Umbilical cord (tissue), 2 donors: ENCODE data around the genes CDKN2AIPNL, C5orf24 and CATSPER3.

DNA sequence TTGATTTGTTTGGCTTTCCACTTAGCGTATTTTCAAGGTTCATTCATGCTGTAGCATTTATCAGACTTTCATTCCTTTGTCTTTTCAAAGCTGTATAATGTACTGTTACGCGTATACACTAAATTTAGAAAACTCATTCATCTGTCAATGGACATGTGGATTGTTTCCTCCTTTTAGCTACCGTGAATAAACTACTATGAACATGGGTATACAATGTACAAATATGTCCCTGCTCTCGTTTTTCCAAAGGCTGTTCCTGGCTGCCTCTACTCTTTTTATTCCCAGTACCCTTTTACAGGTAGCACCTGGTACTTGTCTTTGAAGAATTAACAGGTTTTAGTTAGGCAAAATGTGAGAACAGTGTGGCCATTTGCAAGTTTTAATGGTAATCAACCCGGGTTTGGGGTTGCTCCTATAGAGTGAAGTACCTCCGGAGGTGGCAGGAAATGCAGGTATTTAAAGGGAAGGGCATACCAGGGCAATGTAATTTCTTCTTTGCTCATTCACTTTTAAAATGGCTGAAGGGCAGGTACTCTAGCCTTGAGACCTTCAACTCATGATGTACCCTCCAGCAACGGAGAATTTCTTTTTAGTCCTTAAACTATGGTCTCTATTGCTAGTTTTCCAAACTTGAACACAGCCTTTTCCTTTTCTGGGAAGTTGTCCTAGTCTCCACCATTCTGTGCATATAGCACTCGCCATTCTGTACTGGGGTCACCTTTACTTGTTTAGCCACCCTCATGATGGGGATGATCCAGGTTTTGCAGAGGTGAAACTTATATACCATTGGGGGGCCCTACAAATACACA, 1.4 kb upstream of the HSPA4 start:
- RAMPAGE, long total RNA: no peak

- RAMPAGE, long total RNA: no peak
These were observed 72.4 kb downstream of the HSPA4 start for GRCh38 chr5:133124182-133124639.

- RAMPAGE, long total RNA: no peak
These were observed 192.4 kb downstream of the HSPA4 start for GRCh38 chr5:133244036-133244856.

GRCh38 chr5:133483591-133484321, 128.6 kb downstream of the FSTL4 start:
- RAMPAGE, long total RNA: no peak

- RAMPAGE, long total RNA: no peak
These were observed 765 bp downstream of the C5orf15 start for GRCh38 chr5:133967451-133968268.

GRCh38 chr5:134005187-134006129, 683 bp upstream of the VDAC1 start:
- RAMPAGE, long total RNA: no peak

DNA sequence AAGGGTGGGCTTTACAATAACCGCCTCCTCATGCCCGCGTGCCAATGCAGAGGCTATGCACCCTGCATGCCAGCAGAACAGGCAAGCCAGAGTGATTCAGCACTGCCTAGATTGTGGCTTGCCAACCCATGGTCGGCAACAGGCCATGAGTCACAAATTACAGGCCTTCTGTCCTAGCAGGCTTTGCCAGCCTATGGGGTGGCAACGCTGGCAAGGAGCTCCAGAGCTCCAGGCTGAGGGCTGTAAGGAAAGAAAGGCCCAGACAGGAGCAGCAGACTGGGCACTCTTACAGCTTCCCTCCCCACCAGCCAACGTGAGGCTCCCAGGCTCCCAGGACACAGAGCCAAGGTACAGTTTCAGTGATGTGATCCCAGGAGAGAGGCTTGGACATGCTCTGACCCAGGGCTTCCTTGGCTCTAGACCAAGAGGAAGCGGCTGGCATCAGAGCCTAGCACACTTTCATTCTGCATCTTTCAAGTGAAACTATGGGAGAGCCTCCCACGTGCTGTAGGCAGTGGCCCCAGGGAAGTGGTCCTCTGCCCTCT, 54.2 kb upstream of the VDAC1 start:
- RAMPAGE, long total RNA: no peak

GRCh38 chr5:134122063-134123164, 7.9 kb downstream of the TCF7 start:
- RAMPAGE, long total RNA: no peak

DNA sequence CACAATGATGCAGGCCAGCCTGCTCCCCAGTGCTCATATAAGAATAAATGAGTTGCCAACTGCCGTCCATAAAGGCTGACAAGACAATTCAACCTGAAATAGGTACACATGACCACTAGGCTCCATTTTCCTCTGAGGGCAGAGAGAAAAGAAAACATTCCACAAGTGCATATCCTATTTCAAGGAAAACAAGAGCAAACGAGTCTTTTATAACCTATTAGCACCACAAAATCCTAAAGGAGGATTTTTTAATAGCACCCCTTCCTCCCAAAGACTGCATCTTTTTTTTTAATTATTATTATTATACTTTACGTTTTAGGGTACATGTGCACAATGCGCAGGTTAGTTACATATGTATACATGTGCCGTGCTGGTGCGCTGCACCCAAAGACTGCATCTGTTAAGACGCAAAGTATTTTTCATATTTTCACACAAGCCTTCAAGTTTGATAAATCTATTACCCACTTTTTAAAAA, 28.3 kb downstream of the SKP1 start:
- RAMPAGE, long total RNA: no peak

- RAMPAGE, long total RNA: no peak
These were observed 24.8 kb downstream of the SKP1 start for GRCh38 chr5:134151488-134152740.

DNA sequence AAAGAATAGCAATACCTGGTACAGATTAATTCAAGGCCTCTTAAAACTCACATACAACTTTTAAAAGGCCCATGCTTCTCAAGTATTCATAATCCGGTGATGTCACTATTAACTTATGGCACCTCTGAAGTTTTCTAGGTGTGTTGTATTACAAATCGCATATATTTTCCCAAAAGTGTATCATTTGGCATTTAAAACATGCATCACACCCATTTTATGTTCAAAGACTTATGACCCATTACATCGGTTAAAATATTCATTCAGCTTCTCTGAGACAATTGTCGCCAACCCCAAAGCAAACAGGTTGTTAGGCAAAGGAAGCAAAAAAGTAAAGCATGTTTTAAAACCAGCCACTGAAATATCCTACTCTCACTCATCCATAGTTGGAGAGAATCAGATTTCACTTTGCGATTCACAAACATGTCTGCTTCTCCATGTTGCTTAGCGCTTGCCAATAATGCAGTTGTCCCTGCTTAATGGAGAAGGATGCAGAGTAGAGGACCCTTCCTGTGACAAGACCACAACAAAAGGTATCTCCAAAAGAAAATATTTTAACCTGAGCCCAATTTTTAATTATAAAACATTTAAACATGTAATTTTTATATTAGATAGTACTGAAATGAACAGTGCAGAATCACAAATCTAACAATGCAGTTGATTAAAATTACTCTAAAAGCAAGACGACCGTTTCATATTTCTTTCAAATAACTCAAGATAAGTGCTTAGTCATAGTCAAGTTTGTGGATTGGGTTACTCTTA, 1.7 kb downstream of the SKP1 start:
- RAMPAGE, long total RNA: no peak

GRCh38 chr5:134299452-134299969, 67.5 kb downstream of the CDKL3 start:
- RAMPAGE, long total RNA: no peak

DNA sequence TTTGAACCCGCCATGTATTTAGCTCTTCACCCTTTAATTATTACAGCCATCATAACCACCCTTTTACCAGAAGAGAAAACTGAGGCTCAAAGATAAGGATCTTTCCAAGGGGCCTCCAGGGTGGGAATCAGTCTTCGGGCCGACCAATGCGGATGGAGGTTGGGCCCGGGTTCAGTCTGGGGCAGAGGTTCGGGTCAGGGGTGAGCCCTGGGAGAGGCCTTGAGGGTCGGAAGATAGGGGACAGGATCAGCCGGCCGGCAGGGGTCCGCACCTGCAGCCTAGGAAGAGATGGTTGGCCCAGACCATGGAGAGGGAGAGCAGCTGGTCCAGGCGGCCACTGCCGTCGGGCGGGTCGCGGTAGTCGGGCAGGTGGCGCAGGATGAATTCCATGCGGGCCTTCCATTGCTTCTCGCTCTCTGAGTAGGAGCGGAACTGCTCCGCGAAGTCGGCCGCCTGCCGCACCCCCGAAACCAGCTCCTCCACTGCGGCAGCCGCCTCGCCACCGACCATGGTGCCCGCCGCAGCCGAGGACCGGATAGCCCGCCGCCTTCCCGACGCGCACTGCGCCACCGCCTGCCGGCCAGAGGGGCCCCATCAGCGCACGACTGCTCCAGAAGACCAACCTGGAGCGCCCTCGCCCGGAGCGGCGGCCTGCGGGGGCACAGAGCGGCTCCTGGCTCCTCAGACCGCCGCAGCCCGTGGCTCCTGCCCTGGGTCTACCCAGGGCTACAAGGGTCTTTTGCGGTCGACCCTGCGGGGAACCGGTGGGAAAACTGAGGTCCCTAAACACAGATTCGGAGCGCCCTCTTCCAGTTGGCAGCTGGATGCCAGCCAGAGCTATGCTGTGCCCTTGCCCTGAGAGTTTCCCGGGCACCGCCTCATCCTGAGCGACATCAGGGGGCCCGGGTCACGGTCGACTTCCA, at the start of gene CDKN2AIPNL:
TSS of gene CDKN2AIPNL (minus strand) at position 537 of the 923 bp plus-strand sequence.
- RAMPAGE, long total RNA: start-site peak on the minus strand centred at position 542 of the sequence, 44 bp wide, 91 and 32 reads in 2 replicates

DNA sequence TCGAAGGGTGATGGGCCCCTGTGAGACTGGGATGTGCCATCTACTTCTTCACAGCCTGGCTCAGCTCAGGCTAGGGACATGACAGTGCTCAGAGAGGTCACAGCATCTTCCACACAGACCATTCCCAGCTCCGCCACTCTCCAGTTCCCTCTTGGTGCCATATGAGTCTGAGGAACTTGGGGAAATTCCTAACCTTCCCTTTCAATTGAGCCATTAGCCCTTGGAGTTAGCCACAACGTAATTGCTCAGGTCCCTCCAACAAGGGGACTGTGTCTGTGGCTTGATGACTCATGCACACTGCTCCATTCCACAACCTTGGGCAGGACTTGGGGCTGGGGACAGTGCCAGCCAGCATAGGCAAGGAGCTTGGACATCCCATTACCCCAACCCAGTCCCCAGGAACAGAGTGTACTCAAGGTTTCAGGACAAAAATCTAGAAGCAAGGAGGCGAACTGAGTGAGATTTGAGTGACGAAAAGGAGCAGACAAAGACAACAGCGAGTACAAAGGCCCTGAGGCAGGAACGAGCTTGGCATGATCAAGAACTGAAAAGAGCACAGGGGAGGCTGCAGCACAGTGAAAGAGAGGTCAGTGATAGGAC, 16.2 kb upstream of the JADE2 start:
- RAMPAGE, long total RNA: no peak

- RAMPAGE, long total RNA: no peak
These were observed at the start of gene C5orf24 for GRCh38 chr5:134845531-134846600. C5orf24 (plus strand) TSS chr5:134845968.

DNA sequence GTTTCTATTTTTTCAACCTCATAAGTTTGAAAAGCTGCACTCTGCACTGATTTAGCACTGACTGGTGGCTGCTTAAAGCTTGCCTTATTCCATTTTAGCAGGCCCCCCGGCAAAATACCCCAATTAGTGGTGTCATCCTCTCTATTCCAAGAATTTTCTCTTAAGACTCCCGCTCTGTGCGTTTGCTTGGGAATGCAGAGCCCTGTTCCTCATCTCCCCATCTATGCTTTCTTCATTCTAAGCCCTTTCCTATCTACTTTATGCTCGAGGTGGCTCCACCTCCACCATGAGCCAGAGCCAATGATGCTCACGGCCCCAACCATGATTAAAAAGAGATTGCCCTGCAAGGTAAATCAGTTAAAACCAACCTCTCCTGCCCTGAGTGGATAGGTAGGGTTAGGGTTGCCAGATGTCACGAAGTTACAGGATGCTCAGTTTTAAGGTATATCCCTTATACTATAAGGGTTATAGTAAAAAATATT, 715 bp upstream of the TXNDC15 start:
- RAMPAGE, long total RNA: no peak

DNA sequence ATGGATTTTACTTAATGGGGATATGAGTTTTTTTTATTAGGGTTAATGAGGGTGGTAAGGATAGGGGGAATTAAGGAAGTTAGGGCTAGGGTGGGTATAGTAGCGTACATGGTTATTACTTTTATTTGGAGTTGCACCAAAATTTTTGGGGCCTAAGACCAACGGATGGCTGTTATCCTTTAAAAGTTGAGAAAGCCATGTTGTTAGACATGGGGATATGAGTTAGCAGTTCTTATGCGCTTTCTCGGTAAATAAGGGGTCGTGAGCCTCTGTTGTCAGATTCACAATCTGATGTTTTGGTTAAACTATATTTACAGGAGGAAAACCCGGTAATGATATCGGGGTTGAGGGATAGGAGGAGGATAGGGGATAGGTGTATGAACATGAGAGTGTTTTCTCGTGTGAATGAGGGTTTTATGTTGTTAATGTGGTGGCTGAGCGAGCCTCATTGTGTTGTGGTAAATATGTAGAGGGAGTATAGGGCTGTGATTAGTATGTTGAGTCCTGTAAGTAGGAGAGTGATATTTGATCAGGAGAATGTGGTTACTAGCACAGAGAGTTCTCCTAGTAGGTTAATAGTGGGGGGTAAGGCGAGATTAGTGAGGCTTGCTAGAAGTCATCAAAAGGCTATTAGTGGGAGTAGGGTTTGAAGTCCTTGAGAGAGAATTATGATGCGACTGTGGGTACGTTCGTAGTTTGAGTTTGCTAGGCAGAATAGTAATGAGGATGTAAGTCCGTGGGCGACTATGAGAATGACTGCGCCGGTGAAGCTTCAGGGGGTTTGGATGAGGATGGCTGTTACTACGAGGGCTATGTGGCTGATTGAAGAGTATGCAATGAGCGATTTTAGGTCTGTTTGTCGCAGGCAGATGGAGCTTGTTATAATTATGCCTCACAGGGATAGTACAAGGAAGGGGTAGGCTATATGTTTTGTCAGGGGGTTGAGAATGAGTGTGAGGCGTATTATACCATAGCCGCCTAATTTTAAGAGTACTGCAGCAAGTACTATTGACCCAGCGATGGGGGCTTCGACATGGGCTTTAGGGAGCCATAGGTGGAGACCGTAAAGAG, 21.7 kb downstream of the PCBD2 start:
- RAMPAGE, long total RNA: no peak

- RAMPAGE, long total RNA: no peak
These were observed 23.3 kb downstream of the PCBD2 start for GRCh38 chr5:134928250-134928628.

- RAMPAGE, long total RNA: no peak
These were observed at the start of gene CATSPER3 for GRCh38 chr5:134967451-134968059. CATSPER3 (plus strand) TSS chr5:134967907.

- RAMPAGE, long total RNA: no peak
These were observed 8.9 kb downstream of the PITX1 start for GRCh38 chr5:135025074-135025630.